AG04450 (cell line): ENCODE results near the gene NTNG1.

DNA sequence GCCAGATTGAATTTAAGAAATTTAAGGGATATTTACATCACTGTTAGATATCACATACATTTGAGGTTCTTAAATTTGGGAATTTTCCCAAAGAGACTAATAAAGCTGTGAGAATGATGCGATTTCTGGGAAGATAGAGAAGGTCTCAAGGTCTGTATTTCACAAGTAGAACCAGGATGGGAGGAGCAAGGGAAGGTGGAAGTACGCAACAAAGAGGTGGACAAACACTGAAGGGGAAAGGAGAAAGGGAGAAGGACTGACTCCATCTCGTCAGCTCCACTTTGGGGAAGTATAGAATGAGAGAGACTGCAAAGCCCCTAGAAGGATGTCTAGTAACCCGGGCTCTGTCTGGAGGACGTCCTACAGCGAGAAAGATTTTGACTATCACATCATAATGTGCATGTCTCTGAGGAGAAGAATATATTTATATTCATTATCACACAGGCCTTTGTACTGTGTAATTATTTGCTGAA lies 4.9 kb downstream of the CDC14A start:
- CAGE, long polyA plus RNA, result no peak
- RRBS, result no CpG with 5 or more reads among the region's 6 CpGs

DNA sequence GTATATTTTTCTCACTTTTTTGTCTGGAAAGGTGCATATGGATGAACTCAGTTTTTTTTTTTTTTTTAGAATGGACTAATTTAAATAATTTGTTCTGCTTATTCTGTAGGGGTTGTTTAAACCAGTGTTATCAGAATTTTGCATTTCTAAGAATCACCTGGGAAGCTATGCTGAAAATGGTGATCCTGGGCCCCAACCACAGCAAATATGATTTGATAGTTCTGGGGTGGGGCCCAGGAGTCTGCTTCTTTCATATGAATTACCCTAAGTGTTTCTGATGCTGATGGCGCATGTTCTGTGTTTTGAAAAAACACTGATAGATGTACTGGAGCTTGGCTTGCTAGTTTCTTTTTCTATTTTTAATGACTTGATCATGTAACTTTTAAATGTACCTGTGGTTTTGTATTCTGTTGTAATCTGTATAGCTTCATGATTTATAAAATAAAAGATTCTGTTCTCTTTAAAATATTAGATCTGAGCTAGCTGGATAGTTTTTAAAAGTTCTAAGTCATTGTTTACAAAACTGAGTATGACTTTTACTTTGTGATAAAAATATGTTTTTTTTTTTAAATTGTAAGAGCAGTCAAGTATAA lies 89.4 kb downstream of the CDC14A start:
- CAGE, long polyA plus RNA, result no peak
- RRBS, result no CpG with 5 or more reads among the region's 1 CpG

DNA sequence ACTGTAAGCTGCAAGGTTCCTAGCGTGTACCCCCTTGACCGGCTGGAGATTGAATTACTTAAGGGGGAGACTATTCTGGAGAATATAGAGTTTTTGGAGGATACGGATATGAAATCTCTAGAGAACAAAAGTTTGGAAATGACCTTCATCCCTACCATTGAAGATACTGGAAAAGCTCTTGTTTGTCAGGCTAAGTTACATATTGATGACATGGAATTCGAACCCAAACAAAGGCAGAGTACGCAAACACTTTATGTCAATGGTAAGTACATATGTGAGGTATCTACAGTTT lies 11.7 kb downstream of the VCAM1 start:
- CAGE, long polyA plus RNA, result no peak
- RRBS, result no CpG with 5 or more reads among the region's 5 CpGs

DNA sequence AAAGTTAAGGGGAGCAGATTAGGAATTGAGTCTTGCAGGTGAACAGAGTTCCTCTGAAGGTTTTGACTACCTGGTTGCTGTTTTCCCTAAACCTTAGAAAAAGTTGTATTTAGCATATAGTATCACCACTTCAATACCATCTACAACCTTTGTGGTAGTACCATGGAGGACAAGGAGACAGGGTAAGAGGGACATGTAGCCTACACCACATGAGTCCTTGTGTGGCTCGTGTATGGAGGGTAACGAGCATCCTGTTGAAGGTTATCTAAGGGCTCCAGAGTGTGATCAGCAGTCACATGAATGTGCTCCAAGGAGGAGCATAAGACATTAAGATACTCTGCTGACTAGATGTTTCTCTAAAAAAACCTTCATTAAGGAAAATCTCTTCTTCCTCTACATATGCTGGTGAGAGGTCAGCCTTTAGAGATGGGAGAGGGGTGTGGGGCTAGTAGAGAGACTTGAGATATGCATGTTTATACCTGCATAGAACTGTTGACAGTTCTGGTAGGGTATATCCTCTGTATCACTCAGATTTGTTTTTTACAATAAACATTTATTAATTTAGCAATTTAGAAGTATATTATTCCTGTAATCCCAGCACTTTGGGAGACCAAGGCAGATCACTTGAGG lies 67.4 kb downstream of the VCAM1 start:
- CAGE, long polyA plus RNA, result no peak
- RRBS, result no CpG with 5 or more reads among the region's 2 CpGs

GRCh38 chr1:100847196-100847925 lies 47.3 kb downstream of the EXTL2 start:
- CAGE, long polyA plus RNA, result no peak
- RRBS, result no CpG with 5 or more reads among the region's 2 CpGs

GRCh38 chr1:101020556-101021017 lies 5.0 kb downstream of the DPH5 start:
- CAGE, long polyA plus RNA, result no peak
- RRBS, result no CpG with 5 or more reads among the region's 1 CpG

DNA sequence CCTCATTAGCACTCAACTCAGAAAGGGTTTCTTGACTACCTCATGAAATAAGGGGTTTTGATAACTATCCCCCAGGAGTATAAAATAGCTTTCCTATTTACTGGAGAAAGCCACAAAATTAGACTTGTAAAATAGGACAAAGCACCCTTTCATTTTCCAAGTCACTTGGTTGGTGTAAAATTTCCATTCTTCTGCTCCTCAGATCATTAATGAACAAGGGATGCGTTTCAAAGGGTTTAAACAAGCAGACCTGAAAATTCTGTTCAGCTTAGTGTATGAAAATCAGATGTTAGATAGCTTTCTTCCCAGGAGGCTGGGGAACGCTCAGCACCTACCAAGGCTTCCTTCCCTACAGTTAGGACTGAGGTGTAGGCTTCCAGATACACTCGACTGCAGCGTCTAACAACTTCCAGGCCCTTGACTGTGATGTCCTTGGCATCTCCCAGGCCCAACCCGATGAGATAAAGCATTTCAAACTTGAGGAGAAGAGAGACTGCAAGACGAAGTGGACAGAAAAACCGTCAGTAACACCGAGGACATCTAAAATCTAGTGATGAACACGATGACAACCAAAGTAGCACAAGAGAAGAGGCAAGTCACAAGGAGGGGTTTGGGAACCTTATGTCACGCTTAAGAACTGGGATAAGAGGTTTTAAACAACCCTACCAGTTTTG lies 473 bp downstream of the DPH5 start:
- CAGE, long polyA plus RNA, result no peak
- RRBS, result no CpG with 5 or more reads among the region's 10 CpGs

DNA sequence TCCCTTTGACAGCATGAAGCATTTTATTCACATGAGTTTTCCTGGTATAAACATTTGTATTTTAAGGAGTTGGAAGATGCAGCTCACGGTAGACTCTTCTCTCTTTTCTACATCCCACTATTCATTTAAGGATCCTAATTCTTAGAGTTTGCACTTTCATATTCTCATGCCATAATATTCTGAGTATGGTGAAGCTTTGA lies 75.9 kb upstream of the DPH5 start:
- CAGE, long polyA plus RNA, result no peak
- RRBS, result no CpG with 5 or more reads among the region's 1 CpG

- CAGE, long polyA plus RNA, result no peak
- RRBS, result no CpG with 5 or more reads among the region's 3 CpGs
These were observed 74.4 kb upstream of the S1PR1 start for GRCh38 chr1:101162452-101162753.

DNA sequence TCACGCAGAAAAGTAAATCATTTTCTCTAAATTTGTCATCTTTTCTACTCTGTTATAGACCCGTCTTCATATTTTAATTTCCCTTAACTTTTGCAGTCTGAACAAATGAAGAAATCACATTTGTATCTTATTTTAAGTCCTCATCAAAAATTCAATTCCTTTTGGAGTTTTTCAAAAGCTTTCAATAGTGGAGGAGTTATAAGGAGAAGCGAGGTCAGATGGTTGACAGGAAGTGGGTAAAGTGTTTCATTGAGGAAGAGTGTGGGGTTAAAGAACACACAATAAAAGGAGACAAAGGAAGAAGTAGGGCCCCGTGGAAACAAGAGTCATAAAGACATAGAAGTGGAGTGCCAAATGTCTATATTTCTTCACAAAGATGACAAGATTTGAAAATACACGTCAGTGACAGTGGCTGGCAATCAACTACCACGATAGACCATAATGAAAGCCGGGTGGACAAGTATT lies 57.8 kb upstream of the S1PR1 start:
- CAGE, long polyA plus RNA, result no peak
- RRBS, result no CpG with 5 or more reads among the region's 7 CpGs

GRCh38 chr1:101264726-101265278 lies 28.0 kb downstream of the S1PR1 start:
- CAGE, long polyA plus RNA, result no peak
- RRBS, result no CpG with 5 or more reads among the region's 2 CpGs

DNA sequence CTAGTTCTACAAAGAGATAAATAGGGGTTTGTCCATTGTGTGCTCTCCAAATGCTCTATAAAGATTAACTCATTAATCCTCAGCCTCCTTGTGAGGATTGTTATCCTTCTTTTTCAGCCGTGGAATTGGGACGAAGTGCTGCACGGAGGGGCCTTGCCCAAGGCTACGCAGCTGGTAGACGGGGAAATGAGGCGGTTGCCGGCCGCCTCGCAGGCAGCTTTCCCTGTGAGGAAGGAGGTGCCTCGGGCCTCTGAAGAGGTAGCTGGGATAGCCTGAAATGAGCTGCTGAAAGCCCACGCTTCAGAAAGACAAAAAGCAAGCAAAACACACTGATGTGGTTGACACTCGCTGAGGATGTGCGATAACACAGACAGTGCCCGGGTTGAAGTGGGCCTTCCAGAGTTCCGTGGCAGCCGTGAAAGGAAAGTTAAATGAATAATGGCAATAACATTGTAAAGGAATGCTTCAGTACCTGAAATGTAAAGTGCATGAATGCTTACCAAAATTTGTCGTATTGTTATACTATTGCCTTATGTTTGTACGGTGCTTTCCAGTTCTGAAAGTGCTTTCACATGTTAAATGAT lies 47.2 kb downstream of the S1PR1 start:
- CAGE, long polyA plus RNA, result no peak
- RRBS, result no CpG with 5 or more reads among the region's 18 CpGs

DNA sequence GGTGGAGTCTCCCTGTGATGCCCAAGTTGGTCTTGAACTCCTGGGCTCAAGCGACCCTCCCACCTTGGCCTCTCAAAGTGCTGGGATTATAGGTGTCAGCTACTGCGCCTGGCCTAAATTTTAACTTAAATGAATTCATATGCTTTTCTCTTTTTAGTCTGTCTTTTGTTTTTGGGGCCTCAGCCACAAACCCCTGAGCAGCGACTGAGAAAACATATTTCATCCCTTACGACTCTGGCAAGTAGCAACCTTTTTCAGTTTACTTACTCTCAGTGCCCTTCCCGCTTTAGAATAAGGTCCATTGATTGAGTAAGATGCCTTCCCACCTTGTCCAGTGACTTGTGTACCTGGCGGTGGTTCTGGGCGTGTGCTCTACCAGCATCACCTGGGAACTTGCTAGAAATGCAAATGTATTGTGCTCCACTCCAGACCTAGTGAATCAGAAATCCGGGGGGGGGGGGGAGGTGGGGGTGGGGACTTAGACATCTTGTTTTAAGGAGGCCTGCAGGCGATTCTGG lies 72.0 kb downstream of the S1PR1 start:
- CAGE, long polyA plus RNA, result no peak
- RRBS, result no CpG with 5 or more reads among the region's 9 CpGs

- CAGE, long polyA plus RNA, result no peak
- RRBS, result no CpG with 5 or more reads among the region's 4 CpGs
These were observed 142.1 kb upstream of the COL11A1 start for GRCh38 chr1:103250372-103250962.

GRCh38 chr1:104412760-104413331 lies 663.1 kb downstream of the AMY1C start:
- CAGE, long polyA plus RNA, result no peak
- RRBS, result no CpG with 5 or more reads among the region's 1 CpG

- CAGE, long polyA plus RNA, result no peak
- RRBS, result under 1% methylated on average over 13 of the region's 61 CpGs
These were observed 901 bp upstream of the NTNG1 start for GRCh38 chr1:107139556-107140719.

DNA sequence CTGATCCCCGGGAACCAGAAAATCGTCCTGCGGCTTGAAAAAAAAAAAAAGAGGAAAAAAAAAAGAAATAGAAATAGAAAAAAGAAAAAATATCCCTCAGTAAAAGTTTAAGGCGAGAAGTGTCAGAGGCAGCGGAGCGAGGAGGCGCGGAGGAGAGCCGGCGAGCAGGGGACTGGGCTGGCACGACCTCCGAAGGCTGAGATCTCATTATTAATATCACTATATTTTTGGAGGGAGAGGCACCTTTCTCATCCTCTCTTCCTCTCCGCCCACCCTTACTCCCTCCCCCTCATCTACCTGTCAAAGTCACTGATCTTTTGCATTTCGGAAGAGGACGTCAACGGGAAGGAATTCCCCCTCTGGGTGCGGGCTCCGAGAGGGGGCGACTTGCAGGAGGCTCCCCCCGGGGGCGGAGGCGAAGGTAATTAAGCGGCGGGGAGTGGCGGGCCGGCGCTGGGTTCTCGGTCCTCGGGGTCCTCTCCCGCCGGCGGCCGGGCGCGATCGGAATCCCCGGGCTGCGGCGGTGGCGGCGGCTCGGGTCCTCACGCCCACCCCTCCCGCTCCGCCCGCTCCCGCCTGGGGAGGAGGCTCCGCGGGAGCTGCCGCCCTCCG lies at the start of gene NTNG1:
Gene NTNG1 (plus strand): TSS at position 320 of the 612 bp plus-strand sequence.
- CAGE, long polyA plus RNA, result no peak
- RRBS, result 21% methylated on average over 12 of the region's 51 CpGs

DNA sequence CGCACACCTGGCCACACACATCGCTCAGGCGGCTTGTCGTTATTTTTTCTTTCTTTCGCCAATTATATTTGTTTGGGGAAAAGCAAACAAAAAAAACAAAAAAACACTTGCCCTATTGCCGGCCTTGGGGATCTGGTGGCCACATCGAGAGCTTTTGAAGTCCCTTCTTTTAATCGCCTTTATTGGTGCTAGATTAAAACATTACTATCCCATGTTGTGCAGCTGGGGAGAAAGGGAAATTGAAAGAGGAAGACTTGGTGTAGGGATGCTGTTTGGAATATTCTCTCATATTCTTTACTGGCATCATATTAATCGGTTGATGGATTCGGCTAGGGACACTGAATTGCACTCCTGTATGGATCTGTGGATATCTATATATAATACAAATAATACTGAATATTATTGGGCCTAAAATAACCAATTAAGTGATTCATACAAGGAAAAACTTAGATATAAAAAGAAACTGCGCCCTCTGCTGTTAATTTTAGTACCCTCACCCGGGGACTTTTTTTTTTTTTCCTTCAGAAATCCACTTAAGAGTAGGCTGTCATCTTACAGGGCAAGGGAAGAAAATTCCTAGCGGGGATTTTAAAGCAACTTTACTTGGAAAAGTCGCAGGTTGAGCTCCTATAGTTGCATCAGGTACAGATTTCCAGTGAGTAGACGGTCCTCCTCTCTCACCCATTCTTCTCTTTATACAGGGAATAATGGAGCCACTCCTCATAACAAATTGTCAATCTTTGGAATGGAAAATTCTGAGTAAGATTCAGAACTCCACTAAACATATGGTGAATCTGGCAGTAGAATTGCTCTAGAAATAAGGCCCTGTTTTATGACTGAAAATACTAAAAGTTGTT lies 1.2 kb downstream of the NTNG1 start:
- CAGE, long polyA plus RNA, result no peak
- RRBS, result no CpG with 5 or more reads among the region's 15 CpGs

GRCh38 chr1:107306710-107307006 lies 165.8 kb downstream of the NTNG1 start:
- CAGE, long polyA plus RNA, result no peak
- RRBS, result no CpG with 5 or more reads among the region's 3 CpGs

DNA sequence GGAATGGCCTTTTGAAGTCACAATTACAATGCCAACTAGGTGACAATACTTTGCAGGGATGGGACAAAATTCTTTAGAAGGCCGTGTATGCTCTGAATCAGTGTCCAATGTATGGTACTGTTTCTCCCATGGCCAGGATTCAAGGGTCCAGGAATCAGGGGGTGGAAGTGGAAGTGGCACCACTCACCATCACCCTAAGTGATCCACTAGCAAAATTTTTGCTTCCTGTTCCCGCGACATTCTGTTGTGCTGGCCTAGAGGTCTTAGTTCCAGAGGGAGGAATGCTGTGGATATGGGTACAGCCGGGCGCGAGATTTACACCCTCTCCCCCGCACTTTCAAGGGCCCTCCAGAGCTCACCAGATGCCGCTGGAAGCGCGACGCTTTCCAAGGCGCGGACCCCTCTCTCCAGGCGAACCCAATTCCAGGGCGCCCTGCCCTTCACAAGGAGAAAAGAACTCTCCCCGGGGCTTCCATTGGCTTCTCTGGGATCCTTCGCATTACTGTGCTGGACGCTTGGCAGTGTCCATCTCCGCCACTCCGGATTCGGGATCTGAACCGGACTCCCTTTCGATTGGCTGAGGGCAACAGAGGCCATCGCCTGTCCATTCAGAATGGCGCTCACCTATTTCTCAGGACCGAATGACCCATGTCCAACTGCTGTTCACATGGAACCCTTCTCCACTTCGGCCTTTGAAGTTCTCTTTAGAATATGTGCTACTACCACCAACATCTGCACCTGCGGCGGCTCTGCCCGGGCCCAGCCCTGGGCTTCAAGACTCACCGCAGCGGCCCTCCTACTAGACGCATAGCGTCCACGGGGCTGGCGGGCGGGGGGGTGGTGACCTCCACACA lies 394.6 kb downstream of the VAV3 start:
- CAGE, long polyA plus RNA, result no peak
- RRBS, result 86% methylated on average over 5 of the region's 37 CpGs